Measurements from ENCODE around the gene CCDC91.

GRCh38 chr12:27640371-27640957, 55.8 kb upstream of the REP15 start:
- PRO-cap, 2 experiments = no peak in any of the 2 experiments

- PRO-cap, 2 experiments = no peak in any of the 2 experiments
Measured at GRCh38 chr12:27802315-27802851, 22.3 kb upstream of the MANSC4 start.

DNA sequence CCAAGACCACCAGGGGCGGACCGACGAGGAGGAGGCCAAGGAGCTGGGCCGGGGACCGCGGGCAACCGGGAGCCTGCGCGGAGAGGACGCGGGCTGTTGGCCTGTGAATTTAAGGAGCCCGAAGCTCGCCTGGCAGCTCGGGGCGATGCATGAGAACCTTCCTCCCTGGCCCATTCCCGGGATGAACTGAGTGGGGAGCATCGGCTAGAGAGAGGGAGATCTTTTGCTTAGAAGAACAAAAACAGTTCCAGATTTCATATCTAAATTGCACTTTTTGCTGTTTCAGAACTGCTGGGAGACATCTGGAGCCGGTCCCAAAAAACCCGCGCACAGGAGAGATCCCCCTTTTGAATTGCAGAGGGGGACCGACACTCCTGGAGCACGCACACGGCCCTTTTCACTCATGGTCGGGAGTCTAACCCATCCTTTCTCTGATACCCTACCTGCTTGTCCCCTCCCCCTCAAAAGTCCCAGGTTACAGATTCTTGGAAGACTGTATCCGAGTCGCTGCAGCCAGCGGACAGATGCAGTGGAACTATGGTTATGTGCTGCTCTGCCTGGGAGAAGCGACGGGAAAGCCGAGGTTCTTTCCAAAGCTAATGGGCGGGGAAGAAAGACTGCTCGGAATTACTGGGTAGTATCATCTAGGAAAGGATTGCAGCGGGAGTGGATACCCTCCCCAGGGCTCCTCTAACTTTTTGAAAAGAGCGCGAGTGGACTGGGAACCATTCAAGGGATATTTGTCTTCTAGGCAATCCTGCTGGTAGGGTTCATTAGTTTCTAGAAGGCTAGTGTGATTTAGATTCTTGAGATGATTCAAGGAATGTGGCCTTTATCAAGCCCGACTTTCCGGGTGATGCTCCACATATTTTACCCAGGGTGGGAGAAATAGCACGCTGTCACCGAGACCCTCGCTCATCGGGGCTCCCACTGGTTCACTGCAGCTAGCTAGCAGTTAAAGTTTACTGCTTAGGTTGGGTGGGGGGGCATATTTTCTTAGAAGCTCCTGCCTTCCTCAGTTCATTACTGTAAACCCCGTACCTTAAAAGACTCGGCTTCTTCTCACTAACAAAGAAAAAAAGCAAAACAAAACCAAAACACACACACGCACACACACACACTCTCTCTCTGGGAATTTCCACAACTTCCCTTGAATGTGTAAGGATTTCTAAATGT, 1.4 kb downstream of the PTHLH start:
- PRO-cap, 2 experiments = no peak in any of the 2 experiments

DNA sequence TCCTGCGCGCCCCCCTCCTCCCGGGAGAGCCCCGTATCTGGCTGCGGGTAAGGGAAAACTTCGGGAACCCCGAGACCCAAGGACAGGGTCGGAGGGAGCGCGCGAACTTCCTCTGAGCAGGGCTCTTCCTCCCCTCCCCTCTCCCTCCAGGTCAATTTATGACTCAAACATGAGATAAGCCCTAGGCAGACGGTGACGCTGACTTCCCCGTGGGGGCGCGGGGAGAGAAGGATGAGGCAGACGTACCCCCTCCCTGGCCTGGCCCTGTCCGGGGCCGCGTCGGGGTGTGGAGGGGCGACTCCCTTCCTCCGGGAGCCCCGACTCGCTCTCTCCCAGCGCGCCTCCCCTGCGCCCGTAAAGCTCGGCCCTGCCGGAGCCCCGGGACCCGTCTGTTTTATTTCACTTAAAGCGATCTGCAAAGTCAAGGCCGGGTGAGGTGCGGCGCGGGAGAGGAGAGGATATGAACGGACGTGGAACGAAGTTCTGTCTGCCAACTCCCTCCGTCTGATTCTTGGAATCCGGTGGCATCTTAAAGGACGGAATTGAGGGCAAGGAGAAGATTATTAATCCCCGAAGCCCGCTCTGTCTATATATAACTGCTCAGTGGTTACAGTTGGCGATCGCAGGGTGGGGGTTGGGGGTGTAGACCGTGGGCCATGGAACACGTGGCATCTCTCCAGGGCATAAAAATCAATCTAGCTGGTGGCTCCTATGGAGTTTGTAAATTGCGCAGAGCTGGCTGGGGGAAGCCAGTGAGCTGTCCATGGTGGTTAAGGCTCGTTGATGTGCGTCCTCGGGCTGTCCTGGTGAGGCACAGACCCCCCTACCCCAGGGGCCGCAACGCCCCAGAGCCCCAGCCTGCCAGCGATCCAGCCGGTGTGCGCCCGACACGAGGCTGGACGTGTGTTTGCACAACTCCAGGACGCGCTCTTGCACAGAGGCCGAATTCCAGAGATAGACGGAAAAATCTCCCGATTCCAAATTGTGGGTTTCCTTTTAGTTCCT, 2.9 kb upstream of the PTHLH start:
- PRO-cap, 2 experiments = peak in 1 of 2 experiments; most common plus-strand start position 201 of the sequence (in 1); most common minus-strand start position 150 of the sequence (in 1)

- PRO-cap, 2 experiments = peak in 2 of 2 experiments; most common plus-strand start chr12:28190456 (in 2); most common minus-strand start chr12:28190374 (in 2)
Measured at GRCh38 chr12:28189978-28191063, at the start of gene CCDC91. CCDC91 (plus strand) TSS chr12:28190456.

- PRO-cap, 2 experiments = no peak in any of the 2 experiments
Measured at GRCh38 chr12:28242822-28243598, 52.8 kb downstream of the CCDC91 start.

GRCh38 chr12:28247655-28248592, 57.7 kb downstream of the CCDC91 start:
- PRO-cap, 2 experiments = no peak in any of the 2 experiments

DNA sequence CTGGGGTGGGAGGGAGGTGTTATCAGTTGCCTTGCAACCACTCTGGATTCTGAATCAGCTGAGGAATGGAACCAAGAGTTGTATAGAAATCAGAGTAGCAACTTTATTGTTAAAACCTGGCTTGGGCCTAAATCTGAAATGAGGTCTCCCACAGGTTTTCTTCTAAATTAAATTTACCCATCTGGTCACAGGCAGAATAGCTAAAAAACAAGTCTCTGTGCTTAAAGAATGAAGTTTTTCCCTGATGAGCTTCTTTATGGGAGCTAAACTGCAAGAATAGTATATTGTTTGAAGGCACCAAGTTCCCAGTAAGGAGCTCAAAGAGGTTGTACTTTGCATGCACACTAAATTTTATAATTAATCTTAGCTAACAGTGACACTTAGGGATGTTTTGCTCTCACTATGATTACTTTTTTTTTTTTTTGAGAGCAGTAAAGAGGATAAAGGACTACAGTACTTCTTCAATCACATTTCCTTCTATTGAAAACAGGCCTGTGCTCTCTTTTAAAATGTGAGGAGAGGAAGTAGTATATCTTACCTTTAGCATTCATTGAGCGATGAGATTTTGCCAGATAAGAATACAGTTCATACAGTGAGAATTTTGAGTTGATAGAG, 59.2 kb downstream of the CCDC91 start:
- PRO-cap, 2 experiments = no peak in any of the 2 experiments

- PRO-cap, 2 experiments = no peak in any of the 2 experiments
Measured at GRCh38 chr12:29159465-29159865, 10.4 kb downstream of the FAR2 start.

DNA sequence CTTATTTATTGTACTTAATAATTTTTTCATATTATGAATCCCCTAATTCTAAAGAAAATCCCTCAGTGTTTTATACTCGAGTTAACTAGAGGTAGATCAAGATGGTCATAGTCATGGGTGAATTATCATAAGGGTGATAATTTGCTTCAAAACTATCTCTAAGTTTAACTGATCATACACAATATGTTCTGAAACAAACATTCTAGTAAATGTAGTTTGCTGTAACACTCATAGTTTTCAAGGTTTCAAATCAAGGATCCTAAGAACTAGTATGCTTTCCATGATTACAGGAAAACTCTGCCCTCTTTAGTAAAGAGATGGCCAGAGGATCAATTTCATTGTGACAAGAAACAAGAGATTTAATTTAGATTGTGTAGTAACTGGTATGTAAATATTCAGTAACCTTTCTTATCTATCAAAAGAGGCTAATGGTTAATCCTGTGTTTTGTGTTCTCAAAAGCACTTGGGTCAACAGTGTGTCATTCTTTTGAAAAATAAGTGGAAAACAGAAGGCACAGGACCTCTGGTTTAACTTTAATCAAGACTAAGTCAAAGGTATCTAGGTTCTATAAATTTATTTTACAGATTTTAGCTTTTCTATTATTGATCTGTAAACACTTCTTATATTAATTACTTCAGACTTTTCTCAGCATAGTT, 56.5 kb upstream of the ERGIC2 start:
- PRO-cap, 2 experiments = peak in 1 of 2 experiments; most common plus-strand start position 482 of the sequence (in 1)

- PRO-cap, 2 experiments = no peak in any of the 2 experiments
Measured at GRCh38 chr12:29547175-29547449, 49.6 kb upstream of the OVCH1 start.

- PRO-cap, 2 experiments = peak in 1 of 2 experiments; most common minus-strand start chr12:29559326 (in 1)
Measured at GRCh38 chr12:29559035-29559894, 61.8 kb upstream of the OVCH1 start.

- PRO-cap, 2 experiments = no peak in any of the 2 experiments
Measured at GRCh38 chr12:29707962-29708482, 75.7 kb downstream of the TMTC1 start.

DNA sequence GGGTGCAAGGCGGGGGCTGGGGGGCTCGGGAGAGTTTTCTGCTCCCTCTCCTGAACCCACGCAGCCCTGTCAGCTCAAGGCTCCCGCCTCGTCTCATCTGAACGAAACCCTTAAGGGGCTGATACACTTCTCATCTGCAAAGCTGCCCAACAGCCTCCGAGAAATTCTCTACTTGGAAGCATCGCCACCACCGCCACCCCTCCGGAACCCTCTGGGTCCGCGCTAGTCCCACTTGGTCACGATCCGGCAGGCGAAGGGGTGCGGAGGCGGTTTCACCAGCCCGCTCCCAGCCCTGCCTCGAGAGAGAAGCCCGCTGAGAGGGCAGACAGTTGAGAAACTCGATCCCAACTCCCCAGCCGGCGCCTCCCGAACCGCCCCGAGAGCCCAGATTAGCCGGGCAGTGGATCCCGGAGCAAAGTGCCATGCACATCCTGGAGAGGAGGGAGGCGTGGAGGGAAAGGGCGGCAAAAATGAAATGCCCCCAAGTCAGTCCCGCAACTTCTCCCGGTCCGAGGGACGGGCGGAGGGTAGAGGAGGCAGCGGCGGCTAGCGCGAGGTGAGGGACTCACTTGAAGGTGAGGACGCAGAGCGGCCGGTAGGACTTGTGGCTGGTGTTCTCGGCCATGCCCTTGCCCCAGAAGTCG, 739 bp downstream of the TMTC1 start:
- PRO-cap, 2 experiments = peak in 1 of 2 experiments; most common plus-strand start position 303 of the sequence (in 1); most common minus-strand start position 308 of the sequence (in 1)

- PRO-cap, 2 experiments = no peak in any of the 2 experiments
Measured at GRCh38 chr12:30636731-30637499, 58.8 kb downstream of the IPO8 start.

DNA sequence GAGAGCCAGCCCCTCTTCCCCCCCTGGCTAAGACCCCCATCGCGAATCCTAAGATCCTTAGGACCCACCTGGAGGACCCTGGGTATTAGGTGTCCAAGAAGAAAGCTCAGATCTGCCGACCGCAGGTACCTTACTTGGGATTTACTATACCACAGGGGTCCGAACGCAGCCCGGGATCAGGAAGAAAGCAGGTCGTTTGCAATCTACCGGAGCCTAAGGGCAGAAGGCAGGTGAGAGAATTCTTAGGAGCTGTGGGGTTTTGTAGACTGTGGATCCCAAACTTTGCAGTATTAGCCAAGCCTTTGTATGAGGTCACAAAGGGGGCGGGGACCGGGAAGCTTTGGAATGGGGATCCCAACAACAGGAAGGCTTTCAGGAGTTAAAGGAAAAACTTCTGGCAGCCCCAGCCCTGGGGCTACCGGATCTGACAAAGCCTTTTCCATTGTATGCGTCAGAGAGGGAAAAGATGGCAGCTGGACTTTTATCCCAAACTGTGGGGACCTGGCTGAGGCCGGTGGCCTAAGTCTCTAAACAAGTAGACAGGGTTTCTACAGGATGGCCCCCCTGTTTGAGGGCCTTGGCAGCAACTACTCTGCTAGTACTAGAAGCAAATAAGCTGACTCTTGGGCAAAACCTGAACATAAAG, 47.5 kb downstream of the DDX11 start:
- PRO-cap, 2 experiments = no peak in any of the 2 experiments

GRCh38 chr12:31280052-31280399, 45.9 kb downstream of the SINHCAF start:
- PRO-cap, 2 experiments = no peak in any of the 2 experiments

DNA sequence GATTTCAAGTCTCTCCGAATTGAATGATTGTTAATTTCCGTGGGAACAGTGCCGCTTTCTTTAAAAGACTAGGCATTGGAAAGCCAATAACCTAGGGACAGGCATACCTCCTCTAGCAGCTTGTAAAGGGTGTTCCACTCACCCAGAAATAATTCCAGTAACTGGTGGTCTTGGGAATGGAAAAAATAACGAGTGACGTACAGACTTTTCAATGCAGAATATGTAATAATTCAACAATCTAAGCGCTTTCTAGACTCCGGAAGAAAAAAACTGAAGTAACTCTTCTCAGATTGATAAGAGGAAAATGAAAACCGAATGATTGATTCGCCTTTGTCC, 899 bp upstream of the SINHCAF start:
- PRO-cap, 2 experiments = no peak in any of the 2 experiments

DNA sequence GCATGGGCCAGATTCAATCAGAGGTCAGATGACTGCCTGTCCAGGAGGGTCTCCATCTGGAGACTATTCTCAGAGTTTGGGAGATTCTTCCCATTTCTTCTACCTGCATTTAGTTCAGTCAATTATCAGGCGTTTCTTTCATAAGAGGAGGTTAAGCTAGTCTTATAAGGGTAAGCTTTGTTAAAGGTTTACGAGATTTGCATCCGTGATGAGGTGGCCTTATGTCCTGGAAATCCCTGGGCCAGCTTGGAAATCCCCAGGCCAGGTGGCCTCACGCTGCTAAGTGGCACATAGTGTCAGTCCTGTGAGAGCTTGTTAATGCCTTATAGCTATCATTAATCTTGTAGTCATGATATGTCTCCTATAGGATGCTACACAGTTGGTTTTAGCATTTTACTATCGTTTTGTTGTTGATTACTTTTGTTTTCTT, 145.8 kb downstream of the BICD1 start:
- PRO-cap, 2 experiments = no peak in any of the 2 experiments

GRCh38 chr12:32270732-32271786, 128.3 kb upstream of the FGD4 start:
- PRO-cap, 2 experiments = no peak in any of the 2 experiments